Metastatic Liver Carcinoma in the Adrenal Gland (tissue), 2 donors: ENCODE measurements around a stretch of chr5.

- PRO-cap, 2 experiments, result no peak in any of the 2 experiments
Measured at GRCh38 chr5:95818154-95819388, 4.0 kb downstream of the GLRX start.

GRCh38 chr5:95861227-95861891 lies 38.8 kb upstream of the GLRX start:
- PRO-cap, 2 experiments, result peak in 2 of 2 experiments; most common plus-strand start chr5:95861544 (in 2); most common minus-strand start chr5:95861461 (in 2)

GRCh38 chr5:95931559-95931783 lies 30.2 kb downstream of the ELL2 start:
- PRO-cap, 2 experiments, result no peak in any of the 2 experiments

DNA sequence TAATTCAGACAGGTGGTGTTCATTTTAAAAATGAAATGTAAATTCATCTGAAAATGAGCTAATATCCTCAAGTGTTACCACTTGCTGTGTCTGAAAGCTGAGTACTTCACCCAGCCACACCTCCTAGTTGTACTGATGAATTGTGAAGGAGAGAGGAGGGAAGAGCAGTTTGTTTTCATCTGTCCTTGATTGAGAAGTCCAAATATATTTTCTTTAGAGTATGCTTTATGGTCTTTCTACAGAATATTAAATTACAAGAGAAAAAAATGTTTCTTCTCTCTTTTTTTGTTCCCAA lies 165.7 kb upstream of the ELL2 start:
- PRO-cap, 2 experiments, result no peak in any of the 2 experiments

DNA sequence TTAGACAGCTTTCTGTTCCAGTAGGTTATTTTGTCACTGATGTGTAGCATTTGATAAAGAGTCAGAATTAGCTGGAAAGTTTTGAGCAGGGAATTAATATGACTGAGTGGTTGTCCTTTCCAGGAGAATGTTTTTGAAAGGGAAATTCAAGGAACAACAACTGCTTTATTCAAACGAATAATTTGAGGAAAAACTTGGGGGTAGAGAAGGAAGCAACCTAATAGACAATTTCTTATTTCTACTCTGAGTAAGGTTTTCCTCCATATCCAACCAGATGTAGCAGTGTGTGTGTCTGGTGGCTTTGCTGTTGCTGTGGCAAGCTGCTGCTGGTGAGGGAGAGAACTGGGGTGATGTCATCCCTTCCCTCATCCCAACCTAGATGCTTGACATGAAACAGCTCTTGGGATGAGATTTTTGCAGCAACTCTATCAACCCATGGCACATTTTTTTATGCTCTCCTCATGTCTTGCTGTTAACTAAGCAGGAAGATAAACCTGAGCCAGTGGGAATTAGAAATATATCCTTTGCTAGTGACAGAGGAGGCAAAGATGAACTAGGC lies 135.8 kb downstream of the PCSK1 start:
- PRO-cap, 2 experiments, result no peak in any of the 2 experiments

GRCh38 chr5:96408097-96408800 lies 24.8 kb downstream of the PCSK1 start:
- PRO-cap, 2 experiments, result no peak in any of the 2 experiments

- PRO-cap, 2 experiments, result no peak in any of the 2 experiments
Measured at GRCh38 chr5:96715953-96716631, 53.9 kb downstream of the CAST start.

- PRO-cap, 2 experiments, result no peak in any of the 2 experiments
Measured at GRCh38 chr5:96741230-96741716, 66.5 kb downstream of the ERAP1 start.

DNA sequence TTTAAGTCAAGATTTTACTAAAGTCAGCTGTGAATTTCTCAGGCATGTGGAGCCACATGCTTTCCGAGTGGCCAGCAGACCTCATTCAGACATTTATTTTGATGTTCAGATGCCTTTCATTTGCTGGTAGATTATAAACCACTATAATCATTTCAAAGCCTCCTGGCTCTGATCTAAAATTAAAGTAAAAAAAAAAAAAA lies 29.9 kb downstream of the LIX1 start:
- PRO-cap, 2 experiments, result no peak in any of the 2 experiments

DNA sequence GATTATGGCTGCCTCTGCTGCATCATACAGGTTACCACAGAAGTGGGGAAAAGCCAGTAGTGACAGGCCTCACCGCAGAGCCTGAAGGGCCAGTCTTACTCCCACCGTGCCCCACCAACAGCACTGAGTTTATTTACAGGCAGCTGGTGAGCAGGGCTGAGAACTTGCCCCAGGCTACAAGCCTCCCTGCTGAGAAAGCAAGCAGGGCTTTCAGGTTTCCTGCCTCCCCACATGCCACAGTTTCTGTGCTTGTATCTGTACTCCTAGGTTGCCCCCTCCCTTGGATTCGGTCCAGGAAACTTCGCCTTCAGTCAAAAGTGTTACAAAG lies 10.0 kb upstream of the RIOK2 start:
- PRO-cap, 2 experiments, result no peak in any of the 2 experiments

GRCh38 chr5:98105702-98106385 lies 667.6 kb upstream of the RGMB start:
- PRO-cap, 2 experiments, result no peak in any of the 2 experiments

DNA sequence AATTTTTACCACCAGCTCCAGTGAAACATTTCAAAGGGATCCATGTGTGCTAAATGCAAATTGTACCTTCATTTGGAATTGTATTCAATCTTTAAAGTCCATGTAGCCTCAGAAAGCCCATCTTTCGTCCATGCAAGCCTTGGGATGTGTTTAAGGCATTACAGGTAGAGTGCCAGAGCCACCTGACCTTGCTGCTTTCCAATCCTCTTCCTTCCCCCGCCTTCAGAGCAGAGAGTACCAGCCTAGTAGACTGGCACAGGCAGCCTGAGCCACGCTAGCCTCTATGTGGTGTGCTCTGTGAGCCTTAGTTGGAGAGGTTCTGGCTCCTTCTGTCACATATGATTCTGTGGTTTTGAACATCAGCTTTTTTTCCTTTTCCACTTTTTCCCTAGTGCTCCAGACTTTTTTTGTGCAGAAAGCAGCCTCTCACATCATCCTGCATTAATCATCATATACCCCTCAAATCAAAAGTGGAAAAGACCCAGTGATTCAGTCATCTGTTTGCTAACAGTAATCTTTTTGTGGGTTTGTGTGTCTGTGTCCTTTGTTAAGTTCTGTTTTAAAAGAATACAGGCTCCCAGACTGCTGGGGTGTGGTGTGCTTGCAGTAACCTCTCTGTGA lies 664.0 kb upstream of the RGMB start:
- PRO-cap, 2 experiments, result no peak in any of the 2 experiments

- PRO-cap, 2 experiments, result no peak in any of the 2 experiments
Measured at GRCh38 chr5:98768704-98769043, 4.8 kb upstream of the RGMB start.

GRCh38 chr5:98881757-98882602 lies 46.8 kb downstream of the CHD1 start:
- PRO-cap, 2 experiments, result no peak in any of the 2 experiments

- PRO-cap, 2 experiments, result peak in 1 of 2 experiments; most common plus-strand start chr5:98928202 (in 1); most common minus-strand start chr5:98928125 (in 1)
Measured at GRCh38 chr5:98927685-98928587, 871 bp downstream of the CHD1 start.

GRCh38 chr5:98939075-98939839 lies 10.4 kb upstream of the CHD1 start:
- PRO-cap, 2 experiments, result no peak in any of the 2 experiments

DNA sequence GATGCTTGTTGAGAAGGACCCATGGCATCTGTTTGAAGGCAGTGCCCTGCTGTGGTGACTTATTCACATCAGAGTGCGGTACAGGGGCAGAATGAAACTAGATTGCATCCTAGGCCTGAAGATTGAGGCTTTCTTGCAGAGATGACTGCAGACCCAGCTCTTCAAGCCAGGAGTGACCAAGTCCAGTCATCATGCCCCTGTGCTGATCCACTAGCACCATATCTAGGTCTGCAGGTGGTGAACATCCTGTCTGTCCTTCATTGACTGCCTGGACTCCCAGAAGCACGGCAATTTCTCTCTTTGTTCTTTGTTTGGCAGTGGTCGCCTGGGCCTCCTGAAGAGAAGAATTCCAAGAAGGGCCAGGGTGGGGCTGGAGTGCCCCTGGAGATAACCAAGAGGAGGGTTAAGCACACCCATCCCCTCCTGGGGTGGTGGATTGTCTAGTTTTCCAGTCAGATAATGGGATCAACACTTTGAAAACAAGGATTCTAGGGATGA lies 25.8 kb upstream of the CHD1 start:
- PRO-cap, 2 experiments, result no peak in any of the 2 experiments

DNA sequence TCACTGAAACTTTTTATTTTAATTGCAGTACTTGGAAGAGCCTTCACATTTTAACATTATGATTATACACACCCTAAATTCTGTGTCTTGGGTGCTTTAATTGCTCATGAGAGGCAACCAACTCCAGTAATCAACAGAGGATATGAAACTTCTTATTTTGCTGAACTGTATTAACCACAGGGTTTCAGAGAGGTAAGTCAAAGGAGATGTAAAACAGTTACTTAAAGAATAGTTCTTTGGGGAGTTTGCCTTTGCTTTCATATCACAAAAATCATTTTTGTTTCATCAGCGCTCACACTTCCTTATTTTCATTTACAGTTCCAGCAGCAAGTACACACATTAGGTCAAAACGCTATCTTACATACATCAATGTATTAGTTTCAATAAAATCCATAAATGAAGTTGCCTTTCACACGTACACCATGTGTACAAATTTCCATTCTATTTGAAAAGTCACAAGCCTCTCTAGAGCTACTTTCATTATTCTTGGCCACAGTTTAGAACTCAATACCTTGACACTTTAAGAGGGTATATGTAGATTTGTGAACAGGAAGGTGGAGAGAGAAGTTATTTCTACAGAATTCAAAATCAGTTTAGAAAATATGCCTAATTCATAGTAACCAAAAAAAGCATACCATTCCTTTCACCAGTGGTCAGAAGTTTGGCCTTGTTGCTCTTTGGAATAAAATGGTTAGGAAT lies 50.0 kb downstream of the ST8SIA4 start:
- PRO-cap, 2 experiments, result no peak in any of the 2 experiments

DNA sequence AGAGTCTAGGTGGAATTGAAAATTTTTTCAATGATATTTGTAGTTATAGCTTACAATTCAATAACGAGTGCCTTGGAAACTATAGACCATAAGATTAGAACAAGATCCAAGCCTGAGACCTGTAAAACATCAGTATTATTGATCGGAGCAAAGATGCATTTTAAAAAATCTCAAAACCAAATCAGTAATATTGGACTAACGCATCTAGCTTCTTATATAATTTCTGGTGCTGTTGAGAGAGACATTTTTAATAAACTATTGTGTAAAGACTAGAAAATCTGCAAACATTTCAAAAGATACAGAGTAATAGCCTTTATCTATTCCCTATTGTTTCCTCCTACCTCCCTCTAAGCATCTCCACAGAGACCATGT lies 669.6 kb upstream of the ST8SIA4 start:
- PRO-cap, 2 experiments, result no peak in any of the 2 experiments

DNA sequence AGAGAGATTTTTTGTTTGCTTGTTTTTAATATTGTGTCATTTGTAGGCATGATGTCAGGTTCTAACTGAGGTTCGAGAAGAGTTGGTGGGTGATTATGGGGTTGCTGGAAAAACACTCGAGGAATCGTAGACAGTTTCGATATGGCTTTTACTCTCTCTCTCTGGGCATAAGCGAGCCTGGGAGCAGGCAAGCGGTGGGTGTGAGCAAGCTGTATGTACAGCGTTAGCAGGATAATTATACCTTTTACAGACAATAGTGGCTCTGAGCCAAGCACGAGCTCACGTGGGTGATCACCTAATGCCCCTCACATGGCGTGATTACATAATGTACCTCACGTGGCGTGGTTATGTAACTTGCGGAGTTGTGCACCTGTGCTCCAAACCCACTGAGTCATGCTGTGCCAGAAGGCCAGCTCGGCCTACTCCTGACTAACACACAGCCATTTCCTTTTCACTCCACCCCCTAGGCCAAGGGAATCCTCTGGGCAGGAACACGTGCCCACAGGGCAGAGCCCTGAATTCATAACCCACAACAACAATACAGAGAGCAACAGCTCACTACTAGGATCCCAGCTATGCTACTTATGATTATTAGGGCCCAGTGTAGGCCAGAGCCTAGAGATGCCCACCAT lies 797.2 kb downstream of the EFNA5 start:
- PRO-cap, 2 experiments, result no peak in any of the 2 experiments